NALM6 (cell line): ENCODE data around the gene C2orf74.

- PRO-cap = no peak
Measured at GRCh38 chr2:61161846-61162291, at the start of gene C2orf74. C2orf74 (plus strand) TSS chr2:61162188.

DNA sequence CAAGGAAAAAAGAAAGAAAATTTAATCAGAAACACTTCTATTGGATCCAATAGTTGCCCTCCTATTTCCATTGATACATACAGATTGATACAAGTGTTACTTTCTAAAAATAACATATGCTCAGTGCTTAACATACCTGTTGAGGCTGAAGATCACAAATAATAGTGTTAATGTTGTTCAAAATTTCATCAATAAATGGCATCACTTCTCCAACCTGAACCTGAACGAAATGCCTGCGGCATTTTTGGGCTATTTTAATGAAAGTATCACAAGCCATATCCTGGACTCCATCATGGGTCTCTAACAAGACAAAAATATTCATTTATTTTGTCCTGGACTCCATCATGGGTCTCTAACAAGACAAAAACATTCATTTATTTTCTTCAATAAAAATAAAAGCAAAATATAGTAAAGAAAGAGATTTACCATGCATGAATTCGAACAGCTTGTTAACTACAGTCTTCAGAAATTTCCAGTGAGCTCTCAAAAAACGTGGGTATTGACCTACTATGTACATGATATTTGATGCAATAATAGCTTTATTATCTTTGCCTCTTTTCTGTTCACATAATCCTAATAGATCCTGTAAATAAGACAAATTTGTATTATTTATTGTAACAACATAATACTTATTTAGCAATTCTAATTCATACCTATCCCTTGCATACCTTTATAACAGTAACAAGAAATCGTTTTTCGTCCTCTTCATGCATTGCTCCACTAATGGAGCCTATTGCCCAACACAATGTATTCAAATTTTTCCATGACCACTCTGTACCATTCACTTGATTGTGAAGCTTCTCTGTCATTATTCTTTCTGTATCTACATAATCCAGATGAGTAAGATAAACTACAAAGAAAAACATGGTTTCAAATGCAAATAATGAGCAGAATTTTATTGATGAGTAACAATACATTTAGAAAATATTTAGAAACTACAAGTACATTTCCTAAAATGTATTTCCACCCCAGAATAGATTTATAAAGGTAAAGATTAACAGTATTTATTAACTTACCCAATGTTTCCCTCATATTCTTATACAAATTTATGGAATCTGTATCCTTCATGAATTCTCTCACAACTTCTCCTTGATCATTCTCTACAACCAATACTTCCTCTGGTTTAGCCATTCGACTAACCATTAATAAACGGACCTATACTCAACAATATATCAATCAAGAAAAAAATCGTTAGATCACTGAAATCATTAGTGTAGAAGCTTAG, 21.4 kb upstream of the USP34 start:
- PRO-cap = no peak

- PRO-cap = bidirectional peak, plus-strand start at chr2:61536761, minus-strand start at chr2:61536588; unidirectional peak, plus-strand start at chr2:61537115
Measured at GRCh38 chr2:61536416-61537260, 1.5 kb downstream of the XPO1 start.

- PRO-cap = no peak
Measured at GRCh38 chr2:61776515-61777051, 77.3 kb downstream of the FAM161A start.

- PRO-cap = no peak
Measured at GRCh38 chr2:61887620-61888276, 708 bp downstream of the CCT4 start.

- PRO-cap = no peak
Measured at GRCh38 chr2:62178667-62179090, 17.2 kb upstream of the B3GNT2 start.

- PRO-cap = no peak
Measured at GRCh38 chr2:62197636-62197988, 1.7 kb downstream of the B3GNT2 start.

DNA sequence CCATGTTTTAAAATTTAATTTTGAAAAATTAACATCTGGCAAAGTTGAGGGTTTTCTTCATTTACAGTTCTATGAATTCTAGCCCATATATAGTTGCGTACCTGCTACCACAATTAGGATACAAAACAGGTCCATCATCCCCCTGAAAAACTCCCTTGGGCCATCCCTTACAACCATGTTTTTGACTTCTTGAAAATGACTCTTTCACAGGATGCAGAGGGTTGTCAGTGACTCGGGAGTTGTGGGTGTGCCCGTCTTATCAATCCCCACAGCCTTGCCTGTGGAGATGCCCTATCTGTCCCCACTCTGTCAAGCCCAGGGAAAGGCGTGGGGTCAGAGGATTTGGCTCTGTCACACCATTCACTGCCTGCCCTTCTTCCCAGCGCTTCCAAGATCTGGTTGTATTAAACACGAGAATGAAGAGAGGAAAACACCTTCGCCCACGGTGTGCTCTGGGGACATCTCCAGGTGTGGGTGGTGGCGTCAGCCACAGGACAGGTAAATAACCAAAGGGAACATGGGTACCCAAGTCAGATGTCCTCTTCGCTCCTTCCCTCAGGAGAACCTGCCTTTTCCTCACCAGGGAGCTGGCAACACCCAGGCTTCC, 100.1 kb downstream of the B3GNT2 start:
- PRO-cap = no peak

DNA sequence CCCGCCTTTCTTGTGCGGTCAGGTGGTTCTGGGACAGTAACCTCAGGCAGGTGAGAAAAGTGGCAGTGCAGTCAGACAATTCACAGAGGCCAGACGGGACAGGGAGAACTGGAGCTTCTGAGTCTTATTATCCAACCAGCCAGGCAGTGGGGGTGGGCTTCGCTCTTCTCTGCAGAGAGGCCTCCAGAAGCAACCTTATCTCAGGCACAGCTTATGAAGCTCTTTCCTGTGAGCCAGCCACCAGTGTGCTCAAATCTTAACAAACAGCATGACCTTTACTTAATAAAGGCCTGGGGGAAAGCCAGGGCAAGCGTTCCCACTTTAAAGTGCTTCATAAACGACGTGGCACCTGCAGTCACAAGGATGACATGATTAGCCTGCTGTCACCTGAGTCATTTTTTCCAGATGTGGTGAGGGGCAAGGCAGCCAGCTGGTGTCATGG, 109.7 kb downstream of the B3GNT2 start:
- PRO-cap = no peak

DNA sequence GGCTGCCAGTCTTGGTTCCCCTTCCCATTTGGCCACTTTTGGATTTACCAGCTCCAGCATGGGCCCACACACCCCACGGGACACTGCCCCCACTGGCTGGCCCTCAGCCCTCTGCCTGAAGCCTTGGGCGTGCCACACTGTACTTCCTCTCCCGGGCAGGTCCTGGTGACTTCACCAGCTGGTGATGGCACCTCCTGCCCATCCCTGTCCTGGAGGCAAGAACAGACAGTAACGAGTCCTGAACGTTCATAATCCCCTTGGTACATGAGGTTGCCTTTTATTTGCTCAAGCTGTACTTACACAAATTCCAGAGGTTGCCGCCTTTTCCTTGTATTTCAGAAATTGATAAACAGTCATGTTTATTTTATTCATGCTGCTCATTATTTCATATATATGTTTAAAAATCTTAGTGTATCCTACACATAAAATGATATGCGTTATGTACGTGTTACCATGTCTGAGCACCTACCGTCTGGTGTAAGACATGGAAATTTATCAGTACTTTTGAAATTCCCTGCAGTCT, 81.0 kb downstream of the TMEM17 start:
- PRO-cap = no peak

DNA sequence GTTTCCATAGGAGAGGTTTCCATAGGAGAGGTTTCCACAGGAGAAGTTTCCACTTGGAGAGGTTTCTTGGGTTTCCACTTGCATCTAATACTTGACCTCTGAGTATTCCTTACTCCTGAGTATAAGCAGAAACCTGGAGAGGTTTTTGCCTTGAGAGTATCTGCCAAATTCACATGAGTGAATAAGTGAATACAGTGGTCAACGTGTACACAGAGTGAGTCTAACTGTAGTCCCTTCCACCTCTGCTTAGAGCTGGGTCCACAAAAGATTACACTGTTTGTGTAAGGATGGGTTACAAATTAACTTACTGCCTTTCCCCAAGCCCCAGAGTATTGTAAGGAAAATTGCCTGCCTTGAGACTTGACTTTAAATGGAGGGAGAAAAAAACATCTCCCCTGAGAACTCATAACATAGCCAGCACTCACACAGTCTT, 34.2 kb upstream of the TMEM17 start:
- PRO-cap = no peak

- PRO-cap = no peak
Measured at GRCh38 chr2:62730400-62731046, 25.0 kb downstream of the EHBP1 start.

DNA sequence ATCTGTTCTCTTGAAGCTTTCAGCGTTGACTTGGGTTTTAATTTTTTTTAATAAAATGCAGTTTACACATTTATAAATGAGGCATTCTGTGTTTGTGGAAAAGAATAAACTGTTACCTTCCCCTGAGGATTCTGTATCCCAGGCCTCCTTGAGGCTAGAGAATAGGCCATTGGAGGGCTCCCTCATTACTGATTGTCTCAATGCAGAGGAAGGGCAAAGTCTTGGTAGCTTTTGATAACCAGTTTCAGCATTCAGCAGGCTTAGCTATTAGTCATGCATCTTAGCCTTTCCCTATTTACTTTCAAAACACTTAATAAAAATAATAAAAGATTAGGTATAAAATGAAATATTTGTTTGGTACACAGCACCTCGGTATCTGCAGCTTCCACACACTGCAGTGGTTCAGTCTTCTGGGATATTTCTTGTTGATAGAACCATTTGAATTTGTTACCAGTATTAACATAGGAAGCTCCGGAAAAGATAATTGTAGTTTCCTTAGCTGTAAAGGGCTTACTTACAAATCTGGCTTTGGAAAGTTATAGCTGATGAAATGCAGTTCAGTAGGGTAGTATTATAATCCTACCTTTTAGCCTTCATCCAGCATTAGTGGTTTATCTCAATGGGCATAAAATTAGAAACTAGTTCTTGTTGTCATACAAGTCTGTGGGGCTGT, 57.9 kb upstream of the OTX1 start:
- PRO-cap = no peak

DNA sequence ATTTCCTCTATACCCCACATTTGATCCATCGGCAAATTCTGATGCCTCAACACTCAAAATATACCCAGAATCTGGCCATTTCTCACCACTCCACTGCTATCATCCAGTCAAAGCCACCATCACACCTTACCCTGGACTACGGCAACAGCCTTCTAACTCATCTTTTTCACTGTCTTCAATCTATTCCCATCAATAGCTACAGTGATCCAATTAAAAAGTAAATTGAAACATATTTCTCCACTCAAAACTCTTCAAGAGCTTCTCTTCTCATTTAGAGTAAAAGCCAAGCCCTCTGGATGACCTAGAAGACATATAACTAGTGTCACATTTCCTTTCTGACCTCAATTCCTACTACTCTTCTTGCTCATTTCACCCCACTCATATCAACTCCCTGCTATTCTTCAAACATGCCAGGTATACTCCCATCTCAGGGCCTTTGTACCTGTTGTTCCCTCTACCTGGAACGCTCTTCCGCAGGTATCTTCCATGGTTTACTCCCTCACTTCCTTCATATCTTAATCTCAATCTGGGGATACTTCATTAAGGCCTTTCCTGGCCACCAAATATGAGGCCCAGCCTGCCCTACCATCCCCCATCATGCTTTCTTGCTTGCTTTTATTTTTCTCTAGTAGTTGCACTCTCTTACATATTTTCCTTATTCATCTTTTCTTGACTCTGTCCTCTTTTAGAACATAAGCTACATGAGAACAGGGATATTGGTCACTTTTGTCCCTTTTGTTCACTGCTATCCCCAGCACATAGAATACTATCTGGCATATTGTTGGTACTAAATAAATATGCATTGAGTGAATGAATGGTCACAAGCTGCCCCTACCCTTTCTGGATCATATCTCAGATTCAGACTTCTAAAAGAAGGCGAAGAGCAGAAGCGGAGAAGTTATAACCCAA, 117.6 kb downstream of the WDPCP start:
- PRO-cap = no peak

- PRO-cap = no peak
Measured at GRCh38 chr2:63887991-63888310, 46.3 kb downstream of the UGP2 start.

DNA sequence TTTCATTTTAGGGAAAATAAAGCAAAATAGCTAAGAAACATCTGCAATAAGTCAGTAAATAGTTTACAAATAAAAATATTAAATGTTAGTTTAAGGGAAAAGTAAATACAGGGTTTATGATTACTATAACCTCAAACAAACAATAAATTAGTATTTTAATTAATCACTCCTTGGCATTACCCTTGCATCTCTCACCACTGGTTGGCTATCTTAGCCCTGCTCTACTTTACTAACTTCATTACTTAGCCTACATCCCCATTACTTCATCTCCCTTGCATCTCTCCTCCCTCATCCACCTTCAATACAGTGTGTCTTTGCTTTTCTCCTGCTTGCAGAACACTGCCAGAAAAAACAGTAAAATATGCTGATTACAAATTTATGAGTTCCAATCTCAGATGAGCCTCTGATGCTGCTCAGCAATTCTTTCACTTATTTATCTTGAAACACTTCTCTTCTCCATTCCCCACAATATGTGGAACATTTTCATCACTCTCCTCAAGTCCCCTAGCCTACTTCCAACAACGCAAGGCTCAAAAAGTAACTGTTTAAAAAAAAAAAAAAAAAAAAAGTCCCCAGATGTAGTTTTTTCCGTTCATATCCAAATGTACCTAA, 7.2 kb downstream of the VPS54 start:
- PRO-cap = no peak

DNA sequence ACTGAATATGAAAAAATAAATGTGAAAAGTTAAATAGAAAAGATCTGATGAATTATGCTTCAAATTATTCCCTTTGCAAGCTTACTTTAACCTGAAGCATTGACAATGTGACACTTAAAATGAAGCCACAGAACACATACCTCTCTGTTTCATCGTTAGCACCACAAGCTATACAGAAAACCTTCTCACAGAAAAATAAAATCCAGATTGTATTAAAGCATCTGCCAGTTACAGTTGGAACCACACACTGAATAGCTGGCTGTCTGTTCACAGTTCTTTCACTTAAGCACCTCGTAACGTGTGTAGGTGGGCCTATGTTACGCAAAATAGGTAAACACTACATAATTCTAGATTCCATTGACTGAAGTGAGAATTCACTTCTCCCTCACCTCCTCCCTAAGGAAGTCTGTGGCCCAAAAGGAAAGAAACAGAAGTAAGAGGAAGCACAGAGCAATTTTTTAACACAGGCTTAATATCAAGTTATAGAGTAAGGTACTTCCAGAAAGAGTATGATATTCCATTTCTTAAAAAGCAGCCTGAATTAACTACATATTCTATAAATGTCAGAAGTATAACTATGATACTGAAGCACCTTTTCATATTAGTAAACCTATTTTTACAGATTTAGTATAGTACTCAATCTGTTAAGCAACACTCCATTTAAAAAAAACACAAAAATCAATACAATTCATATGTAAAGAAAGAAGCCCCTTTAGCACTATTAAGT, 24.8 kb downstream of the PELI1 start:
- PRO-cap = no peak

GRCh38 chr2:64138642-64139270, 5.5 kb downstream of the PELI1 start:
- PRO-cap = no peak

DNA sequence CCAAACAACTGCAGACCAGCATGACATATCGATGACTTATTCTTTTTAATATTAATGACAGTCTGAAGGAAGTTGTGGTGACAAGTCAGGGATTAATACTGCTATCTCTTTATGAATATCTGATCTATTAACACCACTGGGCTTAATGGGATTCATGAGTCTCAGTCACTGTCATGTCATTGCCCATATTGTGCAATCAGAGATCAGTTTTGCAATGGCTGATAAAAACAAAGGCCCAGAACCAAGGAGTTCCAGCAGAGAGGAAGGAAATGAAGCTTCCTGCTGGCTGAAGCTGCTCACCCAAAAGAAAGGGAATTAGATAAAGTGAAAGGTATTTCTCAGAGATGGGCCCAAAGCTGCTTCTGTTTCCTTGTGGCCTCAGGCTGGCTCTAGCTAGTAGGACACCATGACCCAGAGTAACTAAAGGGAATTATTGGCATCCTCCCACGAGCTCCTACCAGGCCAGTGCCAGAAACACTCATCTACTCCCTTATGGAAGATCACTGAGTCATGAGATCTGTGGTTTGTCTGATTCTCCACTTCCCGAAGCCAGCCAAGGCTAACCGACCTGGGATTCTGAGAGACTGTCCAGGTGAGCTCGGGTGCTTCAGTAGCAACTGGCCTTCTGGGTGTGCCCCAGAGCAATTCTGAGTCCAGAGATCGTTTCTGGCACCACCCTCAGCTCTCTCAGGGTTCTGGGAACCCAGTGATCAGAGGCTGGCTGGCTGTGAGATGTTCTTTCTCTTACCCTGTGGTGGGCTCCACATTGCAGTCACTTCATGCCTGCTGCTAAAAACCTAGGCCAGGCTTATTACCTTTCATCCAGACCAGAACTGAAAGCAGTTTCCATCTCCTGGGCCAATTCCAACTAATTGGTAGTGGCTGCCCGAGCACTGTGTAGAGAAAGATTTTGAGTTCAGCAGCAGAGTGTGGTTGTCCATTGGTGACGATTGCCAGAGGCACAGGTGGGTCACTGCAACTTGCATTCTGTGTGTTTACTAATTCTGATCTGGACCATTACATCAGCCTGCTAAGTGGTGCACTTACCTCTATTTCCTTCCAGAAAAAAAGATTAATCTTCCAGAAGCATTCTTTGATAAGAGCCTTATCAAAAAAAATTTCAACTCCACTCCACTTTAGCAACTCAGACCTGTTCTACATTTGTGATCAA, 129.6 kb upstream of the PELI1 start:
- PRO-cap = no peak

DNA sequence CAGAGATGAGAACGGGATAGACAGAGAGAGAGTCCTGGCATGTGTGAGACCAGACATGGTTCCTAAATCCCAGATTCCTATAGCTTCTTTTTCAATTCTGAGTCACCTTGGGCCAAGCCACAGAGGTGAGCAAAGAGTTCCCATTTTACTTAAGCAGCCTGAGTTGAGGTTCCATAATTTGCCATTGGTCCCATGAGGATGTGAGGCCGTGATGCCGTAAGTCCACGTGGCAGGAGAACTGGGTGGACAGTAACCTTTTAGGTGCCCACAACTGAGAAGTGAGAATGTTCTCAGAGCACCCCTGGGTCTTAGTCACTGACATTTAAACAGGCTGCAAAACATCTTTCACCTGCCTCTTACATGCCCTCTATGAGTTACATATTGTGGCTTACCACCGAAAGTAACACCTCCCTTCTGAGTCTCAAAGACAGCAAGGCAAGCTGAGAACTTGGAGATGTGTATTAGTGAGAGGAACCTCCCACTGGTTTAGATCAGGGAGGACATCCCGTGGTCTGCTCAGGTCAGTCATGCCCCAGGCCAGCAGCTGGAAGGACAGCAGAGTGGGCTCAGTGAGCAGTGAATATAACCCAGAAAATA, 128.0 kb upstream of the LGALSL start:
- PRO-cap = no peak